Tongue (tissue), 2 donors: ENCODE data around the gene PLA2G2A.

DNA sequence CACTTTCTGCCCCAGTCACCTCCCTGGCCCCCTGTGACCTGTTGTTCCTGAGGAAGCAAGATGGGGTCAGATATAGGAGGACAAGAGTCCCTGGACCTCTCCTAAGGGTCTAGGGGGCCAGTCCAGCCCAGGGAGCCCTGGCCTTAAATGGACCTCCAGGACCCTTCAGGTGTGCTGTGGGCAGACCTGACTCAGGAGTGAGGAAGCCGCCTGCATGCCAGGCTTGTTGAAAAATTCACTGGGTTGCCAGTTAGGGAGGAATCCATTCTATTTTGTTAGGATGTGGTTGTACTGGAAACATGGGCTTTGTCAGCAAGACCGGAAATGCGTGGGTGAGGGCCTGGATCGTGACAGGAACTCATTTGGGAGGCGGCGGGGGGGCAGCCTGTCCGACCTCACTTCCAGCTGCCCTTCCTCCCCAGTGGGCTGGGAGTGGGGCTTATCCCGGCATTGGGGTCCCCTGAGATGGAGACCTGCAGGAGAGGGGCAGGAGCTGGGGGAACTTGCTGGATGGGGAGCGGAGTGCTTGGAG, 8.0 kb downstream of the NBL1 start:
- RAMPAGE, long total RNA, result no peak

DNA sequence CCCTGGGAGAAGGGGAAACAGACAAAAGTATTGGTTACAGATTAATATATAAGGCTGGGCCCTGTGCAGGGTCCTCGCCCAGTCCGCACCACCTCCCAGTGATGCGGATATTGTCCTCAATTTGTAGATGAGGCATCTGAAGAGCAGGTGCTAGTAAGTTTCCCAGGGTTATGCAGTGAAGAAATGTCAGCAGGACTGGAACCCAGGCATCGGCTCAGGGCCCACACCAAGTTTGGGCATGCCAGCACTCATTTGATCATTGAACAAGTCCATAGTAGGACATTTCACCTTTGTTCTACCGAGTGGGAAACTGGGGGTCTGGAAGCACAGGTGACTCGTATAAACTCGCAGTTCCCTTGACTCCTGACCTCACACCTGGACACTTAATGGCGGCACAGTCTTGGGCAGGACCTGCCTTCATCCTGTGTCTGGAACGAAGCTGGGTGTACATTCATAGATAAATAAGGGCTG, 5.8 kb upstream of the HTR6 start:
- RAMPAGE, long total RNA, result no peak

- RAMPAGE, long total RNA, result no peak
Observed at GRCh38 chr1:19764894-19765135, 34.9 kb downstream of the TMCO4 start.

- RAMPAGE, long total RNA, result no peak
Observed at GRCh38 chr1:19798747-19799253, 916 bp downstream of the TMCO4 start.

DNA sequence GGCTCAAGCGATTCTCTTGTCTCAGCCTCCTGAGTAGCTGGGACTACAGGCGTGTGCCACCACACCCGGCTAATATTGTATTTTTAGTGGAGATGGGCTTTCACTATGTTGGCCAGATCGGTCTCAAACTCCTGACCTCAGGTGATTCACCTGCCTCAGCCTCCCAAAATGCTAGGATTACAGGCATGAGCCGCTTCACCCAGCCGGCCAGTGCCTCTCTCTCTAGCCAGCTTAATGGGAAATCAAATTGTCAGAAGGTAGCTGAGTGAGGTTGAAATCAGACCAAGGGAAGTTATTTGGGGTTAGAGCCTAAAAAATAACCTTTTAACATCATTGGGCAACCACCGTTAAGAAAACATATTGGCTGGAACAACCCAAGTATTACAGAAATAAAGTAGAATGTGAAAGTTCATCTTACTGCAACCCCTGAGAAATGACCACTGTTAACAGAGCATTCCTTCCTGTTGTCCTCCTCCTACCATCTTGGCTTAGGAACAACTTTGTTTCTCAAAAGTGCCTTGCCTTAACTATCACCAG, 3.1 kb upstream of the RNF186 start:
- RAMPAGE, long total RNA, result no peak

DNA sequence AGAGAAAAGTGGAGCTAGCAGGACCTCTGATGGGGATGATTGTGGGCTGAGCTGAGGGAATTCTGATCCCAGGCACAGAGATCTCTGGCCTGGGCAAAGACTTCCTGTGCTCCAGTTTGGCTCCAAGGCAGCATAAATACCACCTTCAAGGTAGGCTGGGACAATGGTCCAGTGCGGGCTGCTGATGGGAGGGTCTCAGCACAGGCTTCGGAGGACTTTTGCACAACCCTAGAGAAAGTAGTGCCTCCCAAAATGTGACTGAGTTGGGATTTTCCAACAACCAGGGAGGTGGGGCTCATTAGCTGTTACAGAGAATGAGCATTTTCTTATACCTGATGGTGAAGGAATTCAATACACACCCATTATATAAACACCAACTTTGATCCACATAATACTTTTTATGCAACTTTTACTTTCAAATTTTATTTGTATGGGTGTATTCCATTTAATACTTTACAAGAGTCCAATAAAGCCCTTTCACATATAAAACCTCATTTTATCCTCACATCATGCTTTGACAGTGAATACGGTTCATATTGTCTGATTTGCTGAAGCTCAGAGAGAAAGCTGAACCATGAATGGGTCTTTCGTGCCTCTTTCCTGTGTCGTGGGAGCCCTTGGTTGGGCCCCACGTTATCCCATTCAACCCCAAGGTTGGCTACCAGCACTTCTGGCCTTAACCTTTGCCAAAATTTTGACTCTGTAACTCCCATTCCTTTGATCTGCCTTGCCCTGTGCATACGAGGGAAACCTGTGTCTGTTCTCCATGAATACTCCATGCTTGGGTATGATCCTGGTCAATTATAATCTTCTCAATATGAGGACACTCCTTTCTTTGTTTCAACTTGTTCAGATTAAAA, 31.3 kb upstream of the RNF186 start:
- RAMPAGE, long total RNA, result no peak

GRCh38 chr1:19897053-19897579, 14.9 kb downstream of the OTUD3 start:
- RAMPAGE, long total RNA, result no peak

GRCh38 chr1:19979301-19980195, at the start of gene PLA2G2A:
TSS of gene PLA2G2A (minus strand) at chr1:19979618.
- RAMPAGE, long total RNA, result no peak

DNA sequence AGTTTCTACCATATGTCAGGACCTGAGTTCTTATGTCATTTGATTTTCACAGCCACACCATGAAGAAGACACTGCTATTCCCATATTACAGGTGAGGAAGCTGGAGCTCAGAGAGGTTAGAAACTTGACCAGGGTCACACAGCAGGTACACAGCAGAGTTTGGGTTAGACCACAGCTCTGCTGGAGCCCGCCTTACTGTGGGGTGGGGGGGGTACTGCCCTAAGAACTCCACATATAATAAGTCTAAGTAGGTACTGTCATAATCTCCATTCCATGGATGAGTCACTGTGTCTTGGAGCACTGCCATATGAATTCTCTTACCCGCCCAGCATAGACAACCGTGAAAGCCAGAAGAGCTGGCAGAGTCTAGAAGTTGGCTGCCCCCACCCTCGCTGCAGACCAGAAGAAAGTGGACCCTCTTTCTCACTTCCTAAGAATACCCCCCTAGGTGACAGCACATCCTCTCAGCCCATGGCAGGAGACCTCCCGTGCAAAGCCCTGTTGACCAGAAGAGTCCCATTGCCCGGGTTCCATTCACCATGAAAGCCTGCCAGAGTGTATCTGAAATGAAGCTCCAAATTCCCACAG, 5.2 kb upstream of the PLA2G2D start:
- RAMPAGE, long total RNA, result no peak

- RAMPAGE, long total RNA, result no peak
Observed at GRCh38 chr1:20187464-20188315, 1.4 kb upstream of the PLA2G2C start.

DNA sequence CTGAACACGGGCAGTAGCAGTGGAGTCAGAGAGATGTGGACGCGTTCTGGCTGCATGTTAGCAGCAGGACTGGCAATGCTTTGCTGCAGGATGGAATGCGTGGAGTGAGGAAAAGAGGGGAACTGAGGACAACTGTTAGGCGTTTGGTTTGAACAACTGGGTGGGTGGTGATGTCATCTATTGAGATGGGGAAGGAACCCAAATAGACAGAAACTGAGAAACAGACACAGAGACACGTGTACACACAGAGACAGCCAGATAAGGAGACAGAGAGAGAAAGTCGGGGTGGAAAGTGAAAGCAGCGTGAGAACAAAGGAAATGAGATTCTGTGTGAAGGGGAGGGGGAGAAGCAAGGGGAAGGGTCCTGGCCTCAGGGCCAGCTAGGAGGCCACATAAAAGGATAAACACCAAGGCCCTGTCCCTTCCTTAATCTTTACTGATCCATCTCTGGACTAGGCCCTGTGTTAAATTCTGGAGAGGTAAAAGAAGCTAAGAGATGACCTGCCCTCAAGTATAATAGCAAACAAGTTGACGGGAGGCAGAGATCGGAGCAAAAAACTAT, 31.5 kb downstream of the VWA5B1 start:
- RAMPAGE, long total RNA, result no peak

DNA sequence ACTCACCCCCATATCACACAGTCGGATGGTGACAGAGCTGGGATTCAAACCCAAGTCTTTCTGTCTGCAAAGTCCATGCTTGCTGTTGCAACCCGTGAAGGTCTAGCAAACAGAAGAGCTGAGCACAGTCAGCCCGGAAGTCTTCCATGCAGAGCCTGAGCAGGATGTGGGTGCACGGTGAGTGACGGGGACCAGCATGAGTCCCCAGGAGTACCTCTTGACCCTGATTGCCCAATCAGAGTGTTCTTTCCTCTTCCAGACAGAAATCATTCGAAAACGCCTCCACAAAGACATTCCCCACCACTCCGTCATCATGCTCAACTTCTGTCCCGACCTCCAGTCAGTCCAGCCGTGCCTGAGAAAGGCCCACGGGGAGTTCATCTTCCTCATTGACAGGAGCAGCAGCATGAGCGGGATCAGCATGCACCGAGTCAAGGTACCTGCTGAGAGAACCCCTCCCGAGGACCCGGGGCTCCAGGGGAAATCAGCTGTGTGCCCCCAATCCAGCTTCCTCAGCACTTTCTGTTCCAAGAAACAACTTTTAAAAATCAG, 32.5 kb downstream of the VWA5B1 start:
- RAMPAGE, long total RNA, result no peak

DNA sequence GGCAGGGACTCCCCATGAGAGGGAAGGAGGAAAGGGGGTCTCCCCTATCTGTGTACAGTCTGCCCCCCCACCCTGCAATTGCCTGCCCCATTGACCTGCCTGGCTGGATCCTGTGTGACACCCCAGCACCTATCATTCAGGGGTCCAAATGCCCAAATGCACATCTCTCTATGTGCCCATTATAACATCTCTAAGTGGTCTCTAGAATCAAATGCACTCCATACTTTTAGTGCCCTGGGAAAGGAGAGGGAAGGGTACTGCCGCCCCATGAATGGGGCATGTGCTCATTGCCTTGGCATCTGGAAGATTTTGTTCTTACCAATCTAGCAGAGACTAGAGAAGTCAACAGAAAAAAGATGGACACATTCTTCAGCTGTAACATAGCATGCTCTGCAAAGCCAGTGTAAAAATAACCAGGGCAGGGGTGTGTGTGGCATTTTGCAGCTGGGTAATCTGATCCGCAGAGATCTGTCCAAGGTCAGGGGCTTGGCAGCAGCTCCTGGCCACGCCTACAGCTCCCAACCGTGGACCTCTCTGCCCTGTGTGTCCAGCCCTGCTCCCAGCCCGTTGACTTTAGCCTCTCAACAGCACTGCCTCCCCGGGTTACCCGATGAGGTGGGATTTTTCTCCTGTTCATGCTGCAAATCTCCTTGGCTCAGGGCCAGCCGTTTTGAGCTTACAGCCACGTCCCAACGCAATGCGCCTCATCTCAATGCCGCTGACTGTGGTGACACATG, 67.9 kb downstream of the VWA5B1 start:
- RAMPAGE, long total RNA, result no peak

DNA sequence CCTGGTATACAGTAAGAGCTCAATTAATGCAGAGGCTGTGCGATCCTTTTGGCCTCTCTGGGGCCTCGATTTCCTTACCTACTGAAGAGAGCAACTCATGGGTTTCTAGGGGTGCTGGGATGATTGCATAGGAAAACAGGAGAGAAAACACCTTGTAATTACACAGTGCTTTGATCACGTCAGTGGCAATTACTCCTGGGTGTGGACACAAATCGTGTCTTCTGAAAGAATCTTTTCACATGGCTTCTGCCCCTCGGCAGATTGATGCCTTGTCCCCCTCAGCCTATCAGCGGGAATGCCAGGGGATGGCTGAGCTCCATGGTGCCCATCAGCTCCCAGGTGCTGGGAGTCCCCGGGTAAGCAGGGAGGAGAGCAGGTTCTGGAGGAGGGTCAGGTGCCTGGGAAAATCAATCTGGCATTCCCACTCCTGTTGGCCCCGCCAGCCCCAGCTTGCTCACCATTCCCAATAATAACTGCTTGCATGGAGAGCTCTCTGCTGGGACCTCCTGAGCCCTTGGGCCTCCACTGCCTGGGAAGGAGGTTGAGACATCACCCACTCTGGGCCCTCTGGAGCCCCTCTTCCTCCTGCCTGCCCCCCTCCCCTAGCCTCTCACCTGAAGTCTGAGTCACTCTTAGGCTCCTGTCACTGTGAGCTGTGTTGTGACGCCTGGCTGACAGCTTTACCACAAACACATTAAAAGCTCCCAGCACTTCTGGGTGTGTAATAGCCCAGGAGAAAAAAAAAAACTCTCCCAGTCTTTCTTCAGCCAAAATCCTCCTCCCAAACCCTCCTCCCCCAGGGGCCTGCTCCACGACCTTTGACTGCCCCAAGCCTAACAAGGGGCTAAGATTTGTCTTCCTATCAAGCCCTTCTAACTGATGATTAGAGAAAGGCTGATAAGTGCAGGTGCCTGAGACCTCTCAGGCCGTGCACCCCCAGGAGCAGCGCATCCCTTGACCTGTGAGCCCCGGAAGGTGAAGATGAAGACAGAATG, 4.9 kb downstream of the CAMK2N1 start:
- RAMPAGE, long total RNA, result no peak

DNA sequence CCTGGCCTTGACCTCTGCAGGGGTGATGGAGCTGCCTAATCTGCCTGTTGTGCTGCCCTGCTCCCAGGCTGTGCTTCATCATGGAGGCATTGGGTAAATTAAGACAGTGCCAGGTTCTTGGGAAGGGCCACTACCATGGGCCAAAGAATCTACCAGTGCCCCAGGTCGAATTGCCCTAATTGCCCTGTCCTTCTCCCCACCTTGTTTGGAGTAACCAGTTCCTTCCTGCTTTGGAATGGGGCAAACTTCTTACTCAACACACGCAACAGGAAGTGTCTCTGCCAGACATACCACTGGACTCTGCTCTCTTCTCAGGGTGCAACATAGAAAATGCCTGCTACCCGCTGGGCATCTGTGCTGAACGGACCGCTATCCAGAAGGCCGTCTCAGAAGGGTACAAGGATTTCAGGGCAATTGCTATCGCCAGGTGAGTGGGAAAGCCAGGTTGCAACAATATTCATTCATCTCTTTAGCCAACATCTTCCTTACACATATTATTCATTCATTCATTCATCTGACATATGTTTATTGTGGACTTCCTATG, 15.8 kb downstream of the CDA start:
- RAMPAGE, long total RNA, result no peak

DNA sequence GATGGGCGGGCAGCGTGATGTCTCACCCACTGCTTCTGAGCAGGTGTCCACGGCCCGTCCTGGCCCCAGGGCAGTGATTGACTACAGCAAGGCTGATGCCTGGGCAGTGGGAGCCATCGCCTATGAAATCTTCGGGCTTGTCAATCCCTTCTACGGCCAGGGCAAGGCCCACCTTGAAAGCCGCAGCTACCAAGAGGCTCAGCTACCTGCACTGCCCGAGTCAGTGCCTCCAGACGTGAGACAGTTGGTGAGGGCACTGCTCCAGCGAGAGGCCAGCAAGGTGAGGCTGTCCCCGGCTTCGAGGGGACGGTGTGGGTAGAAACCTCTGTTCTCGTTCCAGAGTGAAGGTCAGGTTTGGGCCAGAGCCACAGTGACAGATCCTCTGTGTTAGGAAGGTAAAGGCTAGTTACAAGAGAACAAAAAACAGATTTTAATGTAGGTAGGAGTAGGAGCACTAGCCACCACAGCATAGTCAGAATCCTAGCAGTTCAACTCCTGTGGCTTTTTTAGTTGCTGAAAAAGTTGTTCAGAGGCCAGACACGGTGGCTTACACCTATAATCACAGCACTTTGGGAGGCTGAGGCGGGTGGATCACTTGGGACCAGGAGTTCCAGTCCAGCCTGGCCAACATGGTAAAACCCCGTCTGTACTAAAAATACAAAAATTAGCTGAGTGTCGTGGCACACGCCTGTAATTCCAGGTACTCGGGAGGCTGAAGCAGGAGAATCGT, 12.1 kb downstream of the DDOST start:
- RAMPAGE, long total RNA, result no peak

DNA sequence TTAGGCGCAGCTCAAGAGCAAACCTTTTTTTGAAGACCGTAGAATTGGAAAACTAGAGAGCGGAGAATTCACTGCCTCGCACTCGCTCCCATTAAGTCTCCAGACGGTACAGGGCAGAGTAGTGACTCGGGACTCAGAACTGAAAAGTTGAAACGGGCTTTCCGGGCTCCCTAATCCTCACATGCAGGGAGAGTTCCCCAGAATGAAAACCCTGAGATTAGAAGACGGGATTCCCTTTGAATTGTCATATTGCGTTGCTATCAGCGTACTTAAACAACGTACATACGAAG, 460 bp upstream of the HP1BP3 start:
- RAMPAGE, long total RNA, result no peak

DNA sequence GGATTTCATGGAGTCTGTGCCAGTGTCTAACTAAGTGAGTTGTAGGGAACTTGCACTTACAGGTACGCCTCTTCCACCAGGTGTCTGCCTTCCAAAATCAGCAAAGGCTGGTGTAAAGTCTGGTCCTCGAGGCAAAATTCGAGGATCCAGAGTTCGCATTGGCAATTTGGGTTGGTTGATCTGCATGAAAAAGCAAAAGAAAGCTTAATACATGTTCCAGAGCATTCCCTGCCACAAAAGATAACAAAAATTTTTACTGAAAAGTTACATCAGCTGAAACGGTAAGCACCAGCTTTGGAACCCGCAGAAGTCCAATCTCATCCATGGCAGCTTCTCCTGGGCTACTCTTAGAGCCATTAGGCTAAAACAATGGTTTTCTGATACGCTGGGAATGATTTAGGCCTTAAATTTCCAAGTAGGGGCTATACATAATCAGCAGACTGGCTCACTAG, 106.4 kb upstream of the HP1BP3 start:
- RAMPAGE, long total RNA, result no peak

GRCh38 chr1:20941218-20942559, 154.6 kb upstream of the HP1BP3 start:
- RAMPAGE, long total RNA, result no peak

DNA sequence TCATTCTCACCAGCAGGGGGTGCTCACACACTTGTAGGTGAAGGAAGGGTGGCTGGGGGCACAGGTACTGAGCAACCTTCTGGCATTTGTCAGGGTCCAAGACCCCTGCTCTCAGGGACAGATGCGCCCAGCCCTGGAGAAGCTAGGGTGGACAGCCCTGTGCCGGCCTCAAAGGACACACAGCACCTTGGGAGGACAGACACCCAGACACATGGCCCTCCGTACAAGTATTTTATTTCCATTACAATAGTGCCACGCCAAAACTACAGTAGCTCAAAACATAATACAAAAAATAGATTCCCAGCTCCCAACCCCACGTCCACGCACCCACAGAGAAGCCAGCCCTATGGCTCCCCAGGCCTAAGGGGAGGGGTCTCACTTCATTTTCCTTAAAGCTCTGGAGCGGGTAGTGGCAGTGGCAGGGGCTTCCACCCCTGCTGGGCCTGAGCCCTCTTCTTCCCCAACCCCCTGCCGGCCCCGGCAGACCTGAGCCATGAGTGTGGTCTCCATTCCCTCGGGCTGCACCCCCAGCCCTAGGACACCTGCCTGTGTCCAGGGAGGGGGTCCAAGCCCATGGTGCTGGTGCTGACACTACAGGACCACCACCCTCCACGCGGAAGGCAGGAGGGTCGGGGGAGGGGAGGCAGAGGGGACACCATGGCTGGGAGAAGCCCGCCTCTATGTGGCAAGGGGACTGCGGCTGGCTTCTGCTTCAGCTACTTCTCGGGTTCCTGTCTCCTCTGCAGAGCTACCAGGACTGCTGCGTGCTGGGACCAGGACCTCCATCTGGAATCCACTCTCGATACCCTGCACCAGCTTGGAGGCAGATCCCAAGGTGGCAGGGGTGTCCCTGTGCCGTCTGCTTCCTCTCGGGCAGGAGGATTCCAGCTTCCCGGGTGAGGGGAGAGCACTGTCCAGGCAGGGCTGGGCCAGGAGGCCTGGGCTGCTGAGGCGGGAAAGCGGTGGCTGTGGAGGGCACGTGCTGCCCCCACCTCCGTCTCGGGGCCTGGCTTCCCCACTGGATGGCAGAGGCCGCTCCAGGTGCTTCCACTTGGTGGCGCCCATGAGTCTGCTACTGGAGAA, 40.7 kb upstream of the EIF4G3 start:
- RAMPAGE, long total RNA, result no peak